ENCODE measurements around a stretch of chr6.

DNA sequence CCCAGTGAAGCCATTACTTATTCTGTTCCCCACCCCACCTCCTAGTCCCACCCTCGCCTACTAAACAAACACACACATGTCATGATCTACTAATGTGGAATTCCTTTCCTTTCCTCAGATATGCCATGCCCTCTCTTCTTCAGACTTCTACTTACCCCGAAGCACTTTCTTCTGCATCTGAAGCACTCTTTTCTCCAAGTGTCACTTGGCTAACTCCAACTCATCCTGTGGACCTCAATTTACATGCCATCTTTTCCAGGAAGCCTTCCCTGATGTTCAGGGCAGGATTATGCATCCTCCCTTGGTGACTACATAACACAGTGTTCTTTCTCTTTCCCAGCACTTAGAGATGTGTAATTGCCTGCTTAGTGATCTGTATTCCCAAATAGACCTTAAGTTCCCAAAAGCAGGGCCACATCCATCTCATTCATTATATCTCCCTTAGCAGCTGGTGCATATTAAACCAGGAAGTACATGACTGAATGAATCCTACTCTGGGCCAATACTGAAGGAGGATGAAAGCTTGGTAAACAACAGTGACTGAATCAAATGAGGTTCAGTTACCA, 121.6 kb upstream of the TCF21 start:
- PRO-cap, result no peak

DNA sequence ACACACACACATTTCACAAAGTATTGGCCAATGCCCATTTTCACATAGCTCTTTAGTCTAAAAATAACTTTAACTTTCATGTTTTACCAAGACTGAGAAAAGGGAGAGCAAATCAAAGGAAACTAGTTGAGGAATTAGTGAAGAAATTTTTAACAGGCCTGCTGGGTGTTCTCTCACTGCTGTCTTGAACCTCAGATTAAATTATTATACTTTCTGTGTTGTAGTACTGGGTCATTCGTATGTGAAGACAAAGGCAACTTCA, 1.7 kb upstream of the TCF21 start:
- PRO-cap, result no peak

- PRO-cap, result no peak
Measured at GRCh38 chr6:133889624-133890611, 1.0 kb downstream of the TCF21 start.

- PRO-cap, result no peak
Measured at GRCh38 chr6:133953540-133954819, 956 bp downstream of the TBPL1 start.

DNA sequence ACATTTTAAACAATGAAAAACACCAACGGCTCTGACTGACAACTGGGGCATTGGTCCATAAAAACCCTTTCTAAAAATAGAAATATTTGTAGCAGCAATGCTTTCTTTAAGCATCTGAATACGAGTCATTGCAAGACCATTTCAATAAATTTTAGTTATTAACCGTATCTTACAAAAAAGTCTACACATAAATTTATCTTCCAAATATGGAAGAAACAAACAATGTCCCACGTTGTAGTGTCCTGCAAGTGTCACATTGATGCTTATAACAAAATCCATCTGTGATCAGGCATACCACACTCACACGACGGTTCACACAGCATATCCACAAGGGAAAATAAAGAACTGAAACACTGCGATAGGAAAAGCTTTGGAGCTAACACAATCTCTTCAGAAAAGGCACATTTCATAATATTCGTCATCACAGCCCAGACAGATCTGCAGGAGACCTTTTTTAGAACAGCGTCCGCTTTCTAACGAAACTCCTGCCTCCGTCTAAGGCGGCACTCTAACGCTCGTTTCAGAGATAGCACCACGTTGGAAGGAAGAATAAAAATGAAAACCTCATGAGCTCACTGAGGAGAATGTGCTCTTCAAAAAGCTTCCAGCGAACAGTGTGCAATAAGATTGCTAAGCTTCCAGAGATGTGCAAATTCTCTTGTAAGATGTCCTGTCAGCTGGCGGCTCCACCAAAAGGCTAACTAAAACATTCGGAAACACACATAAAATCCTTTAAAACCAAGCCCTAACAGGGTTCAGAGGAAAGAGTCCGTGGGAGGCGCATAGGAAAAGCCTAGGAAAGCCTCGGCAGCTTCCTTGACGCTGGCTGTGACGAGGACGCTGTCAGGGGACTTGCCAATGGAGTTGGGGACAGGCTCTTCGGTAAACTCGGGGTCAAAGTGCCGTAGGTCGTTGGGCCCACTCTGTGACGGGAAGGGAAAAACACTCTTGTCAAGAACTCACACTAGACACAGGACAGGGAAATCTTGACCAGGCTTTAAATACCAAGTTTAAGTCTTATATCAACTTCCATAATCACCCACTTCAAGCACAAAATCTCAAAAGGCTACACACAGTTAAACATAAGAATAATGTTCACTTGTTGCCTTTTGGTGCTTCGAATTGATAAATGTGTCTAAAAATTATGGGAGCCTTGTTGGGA, 117.5 kb upstream of the SLC2A12 start:
- PRO-cap, result no peak

DNA sequence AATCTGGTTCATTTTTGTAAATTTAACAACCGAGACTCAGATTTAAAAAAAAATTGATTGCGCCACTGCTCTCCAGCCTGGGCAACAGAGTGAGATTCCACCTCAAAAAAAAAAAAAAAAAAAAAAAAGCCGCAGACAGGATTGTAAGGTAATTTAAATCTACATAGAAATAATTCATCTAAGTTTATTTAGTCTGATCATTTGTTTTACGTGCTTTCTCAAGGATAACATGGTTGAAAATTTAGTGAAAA, 65.5 kb downstream of the SGK1 start:
- PRO-cap, result no peak

DNA sequence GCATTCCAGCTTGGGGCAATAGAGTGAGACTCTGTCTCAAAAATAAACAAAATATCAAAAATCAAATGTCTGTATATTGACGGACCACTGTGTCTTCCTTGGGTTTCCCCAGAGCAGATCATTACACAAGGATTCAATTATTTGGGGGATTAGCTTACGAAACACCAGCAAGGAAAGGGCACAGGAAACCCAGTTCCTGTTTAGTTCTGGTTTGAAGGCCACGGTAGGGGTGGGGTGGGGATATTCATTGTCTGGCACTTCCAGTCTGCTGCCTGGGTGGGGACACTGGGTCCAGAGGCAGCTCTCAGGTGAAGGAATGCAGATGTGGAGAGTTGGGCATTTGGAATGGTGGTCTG, 28.5 kb upstream of the SGK1 start:
- PRO-cap, result no peak

DNA sequence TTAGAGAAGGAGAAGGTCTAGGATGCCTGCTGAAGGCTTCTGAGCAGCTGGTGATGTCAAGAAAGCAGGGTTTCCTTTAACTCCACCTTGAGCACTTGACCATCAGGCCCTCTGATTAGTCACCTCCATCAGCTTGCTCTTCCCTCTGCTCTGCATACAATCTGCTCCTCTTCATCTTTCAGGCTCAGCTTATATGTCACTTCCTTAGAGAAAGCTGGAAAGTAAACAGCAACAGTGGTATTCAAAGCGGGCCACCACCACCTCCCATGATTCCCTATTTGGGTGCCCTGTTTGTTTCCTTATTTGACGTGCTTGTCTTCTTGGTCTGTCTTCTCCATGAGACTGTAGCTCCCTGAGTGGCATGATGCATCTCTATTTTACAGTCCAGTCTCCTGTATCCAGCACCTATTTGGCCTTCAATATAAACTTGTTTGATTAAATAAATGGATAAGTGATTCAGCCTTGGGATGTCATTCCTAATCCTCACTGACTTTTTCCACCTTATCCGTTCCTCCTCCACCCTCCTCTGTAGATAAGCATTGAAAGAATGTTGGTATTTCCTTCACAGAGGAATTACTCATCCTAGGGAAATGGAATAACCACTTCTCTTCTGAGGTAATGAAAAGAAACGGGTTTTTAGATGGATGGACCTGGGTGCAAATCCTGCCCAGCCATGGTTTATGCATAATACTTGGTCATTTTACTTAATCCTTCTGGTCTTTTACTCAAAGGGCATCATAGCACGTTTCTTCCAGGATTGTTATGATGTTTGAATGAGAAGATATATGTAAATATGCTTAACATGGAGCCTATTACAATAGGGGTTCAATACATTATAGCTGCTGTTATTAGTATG, 102.9 kb upstream of the SGK1 start:
- PRO-cap, result no peak

- PRO-cap, result no peak
Measured at GRCh38 chr6:134464527-134465083, 146.7 kb upstream of the SGK1 start.

GRCh38 chr6:134640897-134641585, 308.9 kb downstream of the ALDH8A1 start:
- PRO-cap, result no peak

GRCh38 chr6:134714810-134715174, 235.1 kb downstream of the ALDH8A1 start:
- PRO-cap, result no peak

- PRO-cap, result no peak
Measured at GRCh38 chr6:134848409-134848750, 101.5 kb downstream of the ALDH8A1 start.

GRCh38 chr6:135014184-135014719, 40.4 kb downstream of the HBS1L start:
- PRO-cap, result no peak

GRCh38 chr6:135163254-135163582, 17.9 kb upstream of the MYB start:
- PRO-cap, result no peak

DNA sequence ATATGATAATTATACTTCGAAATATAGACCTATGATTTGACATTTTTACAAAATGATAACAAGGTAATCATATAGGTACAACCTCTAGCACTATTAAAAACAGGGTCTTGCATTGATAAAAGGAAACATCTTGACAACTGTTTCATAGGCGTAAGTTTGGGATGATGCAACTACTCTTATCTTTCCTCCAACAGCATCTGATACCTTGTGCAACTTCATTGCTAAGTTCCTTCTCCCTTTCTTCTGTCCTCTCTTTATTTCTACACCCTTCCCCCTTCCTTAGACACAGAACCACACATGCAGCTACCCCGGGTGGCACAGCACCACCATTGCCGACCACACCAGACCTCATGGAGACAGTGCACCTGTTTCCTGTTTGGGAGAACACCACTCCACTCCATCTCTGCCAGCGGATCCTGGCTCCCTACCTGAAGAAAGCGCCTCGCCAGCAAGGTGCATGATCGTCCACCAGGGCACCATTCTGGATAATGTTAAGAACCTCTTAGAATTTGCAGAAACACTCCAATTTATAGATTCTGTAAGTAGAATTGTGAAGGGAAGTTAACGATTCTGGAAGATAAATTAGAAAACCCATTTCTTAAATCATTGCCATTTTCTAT, 14.5 kb downstream of the MYB start:
- PRO-cap, result no peak

- PRO-cap, result no peak
Measured at GRCh38 chr6:135213956-135215135, 33.2 kb downstream of the MYB start.

DNA sequence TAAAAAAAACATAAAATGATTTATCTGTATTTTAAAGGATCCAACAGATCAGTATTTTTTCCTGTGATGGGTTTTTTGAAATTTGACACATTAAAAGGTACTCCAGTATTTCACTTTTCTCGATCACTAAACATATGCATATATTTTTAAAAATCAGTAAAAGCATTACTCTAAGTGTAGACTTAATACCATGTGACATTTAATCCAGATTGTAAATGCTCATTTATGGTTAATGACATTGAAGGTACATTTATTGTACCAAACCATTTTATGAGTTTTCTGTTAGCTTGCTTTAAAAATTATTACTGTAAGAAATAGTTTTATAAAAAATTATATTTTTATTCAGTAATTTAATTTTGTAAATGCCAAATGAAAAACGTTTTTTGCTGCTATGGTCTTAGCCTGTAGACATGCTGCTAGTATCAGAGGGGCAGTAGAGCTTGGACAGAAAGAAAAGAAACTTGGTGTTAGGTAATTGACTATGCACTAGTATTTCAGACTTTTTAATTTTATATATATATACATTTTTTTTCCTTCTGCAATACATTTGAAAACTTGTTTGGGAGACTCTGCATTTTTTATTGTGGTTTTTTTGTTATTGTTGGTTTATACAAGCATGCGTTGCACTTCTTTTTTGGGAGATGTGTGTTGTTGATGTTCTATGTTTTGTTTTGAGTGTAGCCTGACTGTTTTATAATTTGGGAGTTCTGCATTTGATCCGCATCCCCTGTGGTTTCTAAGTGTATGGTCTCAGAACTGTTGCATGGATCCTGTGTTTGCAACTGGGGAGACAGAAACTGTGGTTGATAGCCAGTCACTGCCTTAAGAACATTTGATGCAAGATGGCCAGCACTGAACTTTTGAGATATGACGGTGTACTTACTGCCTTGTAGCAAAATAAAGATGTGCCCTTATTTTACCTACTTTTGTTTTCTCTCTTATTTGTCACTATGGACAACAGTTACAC, 37.4 kb downstream of the MYB start:
- PRO-cap, result no peak

GRCh38 chr6:135286846-135287313, 105.8 kb downstream of the MYB start:
- PRO-cap, result no peak

GRCh38 chr6:135498129-135499078, 864 bp upstream of the AHI1 start:
- PRO-cap, result bidirectional peak, plus-strand start at chr6:135498421, minus-strand start at chr6:135498420

GRCh38 chr6:135956517-135956857, 105.0 kb downstream of the PDE7B start:
- PRO-cap, result no peak